ENCODE results near the gene PNPLA2.

DNA sequence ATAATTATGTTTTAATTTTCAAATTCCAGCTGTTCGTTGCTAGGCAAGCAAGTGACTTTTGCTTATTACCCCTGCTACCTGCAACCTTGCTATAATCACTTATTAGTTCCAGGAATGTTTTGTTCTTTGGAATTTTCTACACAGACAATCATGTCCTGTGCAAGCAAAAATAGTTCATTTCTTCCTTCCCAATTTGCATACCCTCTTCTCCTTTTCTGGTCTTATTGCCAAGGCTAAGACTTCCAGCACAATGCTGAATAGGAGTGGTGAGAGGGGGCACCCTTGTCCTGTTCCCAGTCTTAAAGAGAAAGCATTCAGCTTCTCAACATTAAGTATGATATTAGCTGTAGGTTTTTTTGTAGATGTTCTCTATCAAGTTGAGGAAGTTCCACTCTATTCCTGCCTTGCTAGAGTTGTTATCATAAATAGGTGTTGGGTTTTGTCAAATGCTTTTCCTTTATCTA lies 3.4 kb upstream of the NLRP6 start:
- PRO-cap, result no peak
- RAMPAGE, long total RNA, 4 experiments, result no peak in any of the 4 experiments

DNA sequence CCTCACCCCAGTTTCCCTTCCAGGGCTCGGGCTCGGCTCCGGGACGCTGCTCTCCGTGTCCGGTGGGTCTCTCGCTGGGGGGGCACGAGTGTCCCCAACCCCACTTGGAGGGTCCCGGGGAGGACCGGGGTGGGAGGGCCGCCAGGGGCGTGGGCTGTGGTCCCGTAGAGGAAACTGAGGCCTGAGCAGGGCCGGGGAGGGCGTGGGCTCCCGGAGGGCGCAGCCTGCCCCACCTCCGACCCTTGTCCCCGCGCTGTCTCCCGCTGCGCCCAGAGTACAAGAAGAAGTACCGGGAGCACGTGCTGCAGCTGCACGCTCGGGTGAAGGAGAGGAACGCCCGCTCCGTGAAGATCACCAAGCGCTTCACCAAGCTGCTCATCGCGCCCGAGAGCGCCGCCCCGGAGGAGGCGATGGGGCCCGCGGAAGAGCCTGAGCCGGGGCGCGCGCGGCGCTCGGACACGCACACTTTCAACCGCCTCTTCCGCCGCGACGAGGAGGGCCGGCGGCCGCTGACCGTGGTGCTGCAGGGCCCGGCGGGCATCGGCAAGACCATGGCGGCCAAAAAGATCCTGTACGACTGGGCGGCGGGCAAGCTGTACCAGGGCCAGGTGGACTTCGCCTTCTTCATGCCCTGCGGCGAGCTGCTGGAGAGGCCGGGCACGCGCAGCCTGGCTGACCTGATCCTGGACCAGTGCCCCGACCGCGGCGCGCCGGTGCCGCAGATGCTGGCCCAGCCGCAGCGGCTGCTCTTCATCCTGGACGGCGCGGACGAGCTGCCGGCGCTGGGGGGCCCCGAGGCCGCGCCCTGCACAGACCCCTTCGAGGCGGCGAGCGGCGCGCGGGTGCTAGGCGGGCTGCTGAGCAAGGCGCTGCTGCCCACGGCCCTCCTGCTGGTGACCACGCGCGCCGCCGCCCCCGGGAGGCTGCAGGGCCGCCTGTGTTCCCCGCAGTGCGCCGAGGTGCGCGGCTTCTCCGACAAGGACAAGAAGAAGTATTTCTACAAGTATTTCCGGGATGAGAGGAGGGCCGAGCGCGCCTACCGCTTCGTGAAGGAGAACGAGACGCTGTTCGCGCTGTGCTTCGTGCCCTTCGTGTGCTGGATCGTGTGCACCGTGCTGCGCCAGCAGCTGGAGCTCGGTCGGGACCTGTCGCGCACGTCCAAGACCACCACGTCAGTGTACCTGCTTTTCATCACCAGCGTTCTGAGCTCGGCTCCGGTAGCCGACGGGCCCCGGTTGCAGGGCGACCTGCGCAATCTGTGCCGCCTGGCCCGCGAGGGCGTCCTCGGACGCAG lies 2.1 kb downstream of the NLRP6 start:
- PRO-cap, result bidirectional peak, plus-strand start at position 307 of the sequence, minus-strand start at position 259 of the sequence
- RAMPAGE, long total RNA, 4 experiments, result no peak in any of the 4 experiments

- PRO-cap, result no peak
- RAMPAGE, long total RNA, 4 experiments, result no peak in any of the 4 experiments
Measured at GRCh38 chr11:342218-342868, 21.7 kb upstream of the IFITM3 start.

DNA sequence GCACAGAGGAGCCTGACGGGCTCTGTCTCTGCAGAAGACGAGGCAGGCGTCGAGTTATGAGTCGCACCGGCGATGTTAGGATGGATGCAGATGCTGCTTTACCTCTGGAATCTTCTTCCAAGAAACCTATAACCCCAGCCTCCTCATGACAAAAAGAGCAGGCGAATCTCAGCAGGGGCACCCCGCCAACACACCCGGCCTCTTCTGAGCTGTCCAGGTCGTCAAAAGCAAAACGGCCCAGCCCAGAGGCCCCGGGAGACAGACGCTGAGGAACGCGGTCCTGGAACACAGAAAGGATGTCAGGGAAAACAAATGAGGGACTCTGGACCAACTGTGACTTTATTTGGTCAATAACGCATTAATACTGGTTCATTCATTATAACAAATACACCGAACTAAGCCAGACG lies 10.9 kb upstream of the B4GALNT4 start:
- PRO-cap, result no peak
- RAMPAGE, long total RNA, 4 experiments, result no peak in any of the 4 experiments

DNA sequence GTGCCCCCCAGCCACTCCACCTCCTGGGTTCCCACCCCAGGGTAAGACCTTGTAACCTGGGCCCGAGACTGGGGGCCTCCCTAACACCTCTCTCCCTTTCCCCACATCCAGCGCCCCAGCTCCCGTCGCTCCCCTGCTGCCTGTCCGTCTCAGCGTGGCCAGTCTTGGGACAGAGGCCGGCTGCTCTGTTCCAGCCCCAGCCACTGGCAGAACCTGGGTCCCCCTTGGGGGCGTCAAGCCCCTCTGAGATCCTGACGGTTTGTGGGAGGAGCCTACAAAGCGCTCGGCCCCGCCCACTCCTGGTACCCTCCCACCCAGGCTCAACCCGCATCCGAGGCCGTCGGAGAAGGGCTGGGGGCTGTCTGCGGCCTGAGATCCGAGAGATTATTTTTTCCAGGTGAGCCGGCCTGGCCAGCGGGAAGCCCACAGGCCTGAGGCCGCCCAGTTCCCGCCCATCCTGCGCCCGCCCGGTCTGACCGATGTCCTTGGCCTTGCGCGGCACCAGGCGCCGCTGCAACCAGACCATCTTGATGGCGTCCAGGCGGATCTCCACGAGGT lies 5.3 kb upstream of the SIGIRR start:
- PRO-cap, result no peak
- RAMPAGE, long total RNA, 4 experiments, result no peak in any of the 4 experiments

GRCh38 chr11:503015-503942 lies 3.8 kb downstream of the RNH1 start:
- PRO-cap, result unidirectional peak, plus-strand start at chr11:503625
- RAMPAGE, long total RNA, 4 experiments, result no peak in any of the 4 experiments

- PRO-cap, result no peak
- RAMPAGE, long total RNA, 4 experiments, result no peak in any of the 4 experiments
Measured at GRCh38 chr11:514597-515011, 7.6 kb upstream of the RNH1 start.

DNA sequence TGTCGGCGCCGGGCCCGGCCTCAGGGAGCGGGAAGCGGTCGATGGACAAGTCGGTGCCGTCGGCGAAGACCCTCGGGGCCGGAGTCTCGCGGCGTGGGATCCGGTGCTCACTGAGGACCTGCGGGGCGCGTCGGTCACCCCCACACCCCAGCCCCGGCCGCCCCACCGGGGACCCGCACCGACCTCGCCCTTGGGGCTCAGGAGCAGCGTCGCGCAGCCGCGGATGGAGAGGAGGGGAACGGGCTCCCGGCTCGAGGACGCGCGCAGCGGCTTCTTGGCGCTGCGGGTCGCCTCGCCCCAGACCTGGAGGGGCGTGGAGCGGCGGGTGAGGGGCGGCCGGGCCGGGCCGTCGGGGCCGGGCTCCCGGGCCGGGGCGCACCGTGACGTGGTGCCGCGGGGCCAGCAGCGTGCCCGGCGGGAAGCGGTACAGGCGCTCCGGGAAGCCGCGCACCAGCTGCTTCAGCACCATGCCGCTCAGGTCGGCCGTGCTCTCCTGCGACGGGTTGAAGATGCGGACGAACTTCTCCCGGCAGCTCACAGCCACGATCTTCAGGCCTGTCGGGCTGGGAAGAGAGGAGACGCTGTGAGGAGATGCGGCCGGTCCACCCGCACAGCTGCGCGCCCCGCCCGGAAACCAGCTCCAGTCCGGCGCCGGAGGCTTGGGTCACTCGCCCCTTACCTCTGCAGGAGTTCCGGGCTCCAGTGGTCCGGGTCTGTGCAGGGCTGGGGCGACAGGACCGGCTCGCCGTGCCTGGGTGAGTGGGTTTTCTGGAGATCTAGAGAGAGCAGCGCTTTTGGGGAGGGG lies 4.5 kb downstream of the LMNTD2 start:
- PRO-cap, result no peak
- RAMPAGE, long total RNA, 4 experiments, result no peak in any of the 4 experiments

- PRO-cap, result unidirectional peak, minus-strand start at chr11:569465
- RAMPAGE, long total RNA, 4 experiments, result no peak in any of the 4 experiments
Measured at GRCh38 chr11:569106-569968, 6.9 kb upstream of the PHRF1 start.

DNA sequence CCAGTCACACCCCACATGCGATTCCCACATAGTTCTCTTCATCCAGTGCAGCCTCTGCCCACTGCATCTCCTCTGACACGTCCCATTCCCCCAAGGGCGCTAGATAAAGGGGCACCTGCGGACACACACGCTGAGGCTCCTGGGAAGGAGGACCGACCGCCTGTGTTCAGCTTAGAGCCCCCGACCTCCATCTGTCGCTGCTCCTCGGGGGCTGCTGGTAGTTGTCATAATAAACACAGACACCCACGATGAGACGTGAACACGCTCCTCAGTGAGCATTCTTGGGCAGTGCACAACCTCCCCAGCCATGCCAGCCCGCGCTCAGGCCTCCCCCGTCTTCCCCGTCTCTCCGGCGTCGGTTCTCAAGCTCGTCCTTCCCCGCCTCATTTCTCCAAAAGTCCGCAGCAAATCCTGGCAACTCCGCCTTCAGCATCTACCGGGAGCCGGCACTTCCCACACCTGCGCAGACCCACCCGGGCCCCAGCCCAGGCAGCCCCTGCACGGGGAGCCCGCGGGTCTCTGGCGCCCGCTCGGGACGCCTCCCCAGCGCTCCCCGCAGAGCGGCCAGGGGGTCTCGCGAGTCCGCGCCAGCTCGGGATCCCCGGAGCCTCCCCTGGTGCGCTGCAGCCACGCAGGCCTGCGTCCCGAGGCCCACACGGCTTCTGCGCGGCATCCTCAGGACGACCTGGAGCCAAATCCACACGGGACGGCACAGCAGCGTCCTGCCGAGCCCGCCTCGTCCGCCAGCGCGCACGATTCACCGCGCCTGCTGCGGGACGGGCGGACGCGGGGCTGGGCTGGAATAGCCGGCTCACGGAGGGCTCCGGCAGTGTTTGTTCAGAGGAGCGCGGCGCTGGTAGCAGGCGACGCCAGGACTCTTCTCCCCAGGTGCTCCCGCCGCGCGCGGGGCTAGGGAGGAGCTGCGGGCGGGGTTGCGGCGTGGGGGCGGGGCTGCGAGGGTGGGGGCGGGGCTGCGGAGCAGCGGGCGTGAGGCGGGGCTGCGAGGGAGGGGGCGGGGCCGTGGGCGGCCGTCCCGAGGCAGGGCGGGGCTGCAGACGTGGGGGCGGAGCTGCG lies 969 bp upstream of the PHRF1 start:
- PRO-cap, result bidirectional peak, plus-strand start outside the sequence, minus-strand start at position 883 of the sequence
- RAMPAGE, long total RNA, 4 experiments, result no peak in any of the 4 experiments

DNA sequence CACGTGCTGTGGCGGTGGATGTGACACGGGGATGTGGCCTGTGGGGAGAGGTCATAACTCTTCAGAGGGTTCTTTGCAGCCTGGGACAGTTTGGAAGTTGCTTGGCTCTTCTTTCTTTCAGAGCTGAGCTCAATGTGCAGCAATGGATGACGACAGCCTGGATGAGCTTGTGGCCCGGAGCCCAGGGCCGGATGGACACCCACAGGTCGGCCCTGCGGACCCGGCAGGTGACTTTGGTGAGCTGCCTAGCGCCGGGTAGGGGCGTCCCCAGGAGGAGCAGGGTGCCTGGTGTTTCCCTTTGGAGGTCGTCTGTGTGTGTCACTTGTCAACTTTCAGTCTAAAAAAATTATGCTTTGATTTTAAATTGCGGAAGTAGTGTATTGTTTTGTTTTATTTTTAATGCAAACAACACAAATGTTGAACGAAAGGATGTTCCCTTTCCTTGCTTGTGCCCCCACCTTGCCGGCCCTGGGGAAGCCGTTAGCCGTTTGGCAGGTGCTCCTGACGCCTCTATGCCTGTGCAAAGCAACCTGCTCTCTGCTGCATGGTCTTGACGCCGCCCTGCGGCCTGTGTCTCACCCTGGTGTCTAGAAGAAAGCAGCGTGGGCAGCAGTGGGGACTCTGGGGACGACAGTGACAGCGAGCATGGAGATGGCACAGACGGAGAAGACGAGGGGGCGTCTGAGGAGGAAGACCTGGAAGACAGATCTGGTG lies 5.3 kb downstream of the PHRF1 start:
- PRO-cap, result no peak
- RAMPAGE, long total RNA, 4 experiments, result no peak in any of the 4 experiments

DNA sequence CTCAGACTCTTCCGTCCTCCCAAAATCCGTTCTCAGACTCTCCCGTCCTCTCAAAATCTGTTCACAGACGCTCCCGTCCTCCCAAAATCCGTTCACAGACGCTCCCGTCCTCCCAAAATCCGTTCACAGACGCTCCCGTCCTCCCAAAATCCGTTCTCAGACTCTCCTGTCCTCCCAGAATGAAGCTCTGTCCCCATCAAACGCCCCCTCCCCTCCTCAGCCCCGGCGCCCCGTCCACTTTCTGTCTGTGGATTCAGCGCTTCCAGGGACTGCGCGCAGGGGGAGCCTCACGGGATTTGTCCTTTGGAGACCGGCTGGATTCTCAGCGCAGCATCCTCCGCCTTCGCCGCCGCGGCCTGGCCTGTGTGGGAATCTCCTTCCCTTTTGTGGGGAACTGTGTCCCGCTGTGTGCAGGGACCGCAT lies 930 bp upstream of the SCT start:
- PRO-cap, result no peak
- RAMPAGE, long total RNA, 4 experiments, result no peak in any of the 4 experiments

DNA sequence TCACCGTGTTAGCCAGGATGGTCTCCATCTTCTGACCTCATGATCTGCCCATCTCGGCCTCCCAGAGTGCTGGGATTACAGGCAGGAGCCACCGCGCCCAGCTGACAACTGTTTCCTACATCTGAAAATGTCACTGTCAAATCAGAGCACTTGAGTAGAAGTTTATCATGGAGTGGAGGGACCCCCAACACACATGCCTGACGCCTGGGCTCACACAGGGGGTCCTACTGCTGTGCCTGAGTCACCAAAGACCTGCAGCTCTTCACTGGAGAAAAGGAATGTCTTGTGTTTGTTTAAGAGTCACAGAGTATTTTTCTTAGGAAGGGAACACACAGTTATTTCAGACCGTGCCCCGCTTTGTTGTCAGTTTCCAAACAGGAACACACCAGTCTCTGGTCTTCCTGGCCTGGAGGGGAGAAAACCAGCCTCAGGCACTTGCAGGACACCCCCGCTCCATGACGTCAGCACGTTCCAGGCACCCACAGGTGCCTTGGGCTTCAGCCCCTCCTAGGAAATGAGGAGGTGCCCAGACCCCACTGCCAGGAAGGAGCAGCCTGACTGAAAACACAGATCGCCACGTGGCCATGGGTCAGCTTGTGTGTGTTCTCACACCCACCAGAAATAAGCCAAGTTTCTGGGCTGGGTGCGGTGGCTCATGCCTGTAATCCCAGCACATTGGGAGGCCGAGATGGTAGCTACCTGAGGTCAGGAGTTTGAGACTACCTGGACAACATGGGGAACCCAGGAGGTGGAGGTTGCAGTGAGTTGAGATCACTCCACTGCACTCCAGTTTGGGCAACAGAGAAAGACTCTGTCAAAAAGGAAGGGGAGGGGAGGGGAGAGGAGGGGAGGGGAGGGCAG lies 5.4 kb downstream of the DEAF1 start:
- PRO-cap, result no peak
- RAMPAGE, long total RNA, 4 experiments, result no peak in any of the 4 experiments

GRCh38 chr11:720323-721630 lies 14.7 kb downstream of the EPS8L2 start:
- PRO-cap, result no peak
- RAMPAGE, long total RNA, 4 experiments, result start-site peak on the plus strand in 1 of 4 experiments, at chr11:720648-721340 at its widest, 85 to 227 reads per replicate

- PRO-cap, result no peak
- RAMPAGE, long total RNA, 4 experiments, result no peak in any of the 4 experiments
Measured at GRCh38 chr11:763985-764200, 13.4 kb downstream of the GATD1 start.

DNA sequence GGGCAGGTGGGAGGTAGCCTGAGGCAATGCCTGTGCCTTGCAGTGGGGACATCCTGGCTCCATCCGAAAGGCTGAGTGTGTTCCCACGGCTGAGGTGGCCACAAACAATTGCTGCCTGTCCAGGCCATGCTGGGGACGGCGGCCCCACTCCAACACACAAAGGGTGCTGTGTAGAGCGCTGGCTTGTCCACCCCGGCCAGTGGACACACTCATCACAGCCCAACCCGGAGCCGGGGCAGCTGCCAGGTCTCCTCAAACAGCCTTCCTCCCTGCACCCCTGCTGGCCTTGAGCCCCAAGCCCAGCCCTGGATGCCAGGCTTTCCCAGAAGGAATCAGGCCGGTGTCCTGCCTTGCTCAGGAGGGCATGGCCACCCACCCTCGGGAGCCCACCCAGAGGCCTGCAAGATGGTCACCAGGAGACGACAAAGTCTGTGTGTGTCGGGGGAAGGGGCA lies 4.3 kb downstream of the GATD1 start:
- PRO-cap, result no peak
- RAMPAGE, long total RNA, 4 experiments, result no peak in any of the 4 experiments

DNA sequence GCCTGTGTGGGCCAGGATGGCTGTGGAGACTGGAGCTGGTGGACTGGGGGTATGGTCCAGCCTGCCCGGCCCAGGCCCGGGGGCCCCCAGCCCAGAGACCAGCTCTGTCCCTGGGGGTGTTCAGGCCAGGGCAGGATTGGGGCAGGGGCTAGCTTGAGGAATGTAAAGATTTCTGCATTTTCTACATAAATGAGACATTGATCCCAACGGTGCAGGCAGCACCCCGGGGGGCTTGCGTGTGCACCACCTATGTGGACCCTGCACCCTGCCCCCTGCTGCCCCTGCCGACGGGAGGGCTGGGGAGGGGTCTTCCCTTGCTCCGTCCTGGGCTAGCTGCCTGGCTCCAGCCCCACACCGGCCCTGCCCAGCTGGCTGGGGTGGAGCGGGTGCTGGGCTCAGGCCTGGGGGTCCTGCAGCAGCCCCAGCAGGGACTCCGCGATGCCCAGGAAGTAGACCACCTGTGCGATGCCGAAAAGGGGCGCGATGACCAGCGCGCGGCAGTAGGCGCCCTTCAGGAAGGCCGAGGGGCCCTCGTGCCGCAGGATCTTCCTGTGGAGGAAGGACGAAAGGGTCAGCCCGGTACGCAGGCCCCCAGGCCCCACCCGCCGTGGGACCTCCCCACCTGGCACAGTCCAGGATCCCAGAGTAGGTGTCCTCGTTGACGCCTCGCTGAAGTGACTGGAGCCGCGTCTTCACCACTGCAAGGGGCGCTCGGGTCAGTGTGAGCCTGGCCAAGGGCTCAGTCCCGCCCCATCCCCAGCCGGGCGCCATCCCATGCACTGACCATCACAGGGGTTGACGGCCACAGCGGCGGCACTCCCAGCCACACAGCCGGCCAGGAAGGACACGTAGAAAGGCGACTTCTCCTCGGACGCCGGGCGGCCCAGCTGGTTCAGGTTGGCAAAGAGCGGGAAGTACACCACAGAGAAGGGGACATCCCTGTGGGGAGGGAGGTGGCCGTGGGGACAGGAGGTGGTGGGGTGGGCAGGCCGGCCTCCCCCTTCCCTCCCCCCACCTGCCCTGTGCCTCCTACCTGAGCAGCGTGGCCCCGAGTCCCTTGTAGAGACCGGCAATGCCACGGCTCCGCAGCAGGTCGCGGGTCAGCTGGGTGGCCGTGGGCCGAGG lies 2.0 kb upstream of the CEND1 start:
- PRO-cap, result no peak
- RAMPAGE, long total RNA, 4 experiments, result no peak in any of the 4 experiments

- PRO-cap, result no peak
- RAMPAGE, long total RNA, 4 experiments, result start-site peak on the plus strand in 1 of 4 experiments, at chr11:812537-812564 at its widest, 52 reads per replicate
Measured at GRCh38 chr11:812370-813152, 2.8 kb downstream of the RPLP2 start.

DNA sequence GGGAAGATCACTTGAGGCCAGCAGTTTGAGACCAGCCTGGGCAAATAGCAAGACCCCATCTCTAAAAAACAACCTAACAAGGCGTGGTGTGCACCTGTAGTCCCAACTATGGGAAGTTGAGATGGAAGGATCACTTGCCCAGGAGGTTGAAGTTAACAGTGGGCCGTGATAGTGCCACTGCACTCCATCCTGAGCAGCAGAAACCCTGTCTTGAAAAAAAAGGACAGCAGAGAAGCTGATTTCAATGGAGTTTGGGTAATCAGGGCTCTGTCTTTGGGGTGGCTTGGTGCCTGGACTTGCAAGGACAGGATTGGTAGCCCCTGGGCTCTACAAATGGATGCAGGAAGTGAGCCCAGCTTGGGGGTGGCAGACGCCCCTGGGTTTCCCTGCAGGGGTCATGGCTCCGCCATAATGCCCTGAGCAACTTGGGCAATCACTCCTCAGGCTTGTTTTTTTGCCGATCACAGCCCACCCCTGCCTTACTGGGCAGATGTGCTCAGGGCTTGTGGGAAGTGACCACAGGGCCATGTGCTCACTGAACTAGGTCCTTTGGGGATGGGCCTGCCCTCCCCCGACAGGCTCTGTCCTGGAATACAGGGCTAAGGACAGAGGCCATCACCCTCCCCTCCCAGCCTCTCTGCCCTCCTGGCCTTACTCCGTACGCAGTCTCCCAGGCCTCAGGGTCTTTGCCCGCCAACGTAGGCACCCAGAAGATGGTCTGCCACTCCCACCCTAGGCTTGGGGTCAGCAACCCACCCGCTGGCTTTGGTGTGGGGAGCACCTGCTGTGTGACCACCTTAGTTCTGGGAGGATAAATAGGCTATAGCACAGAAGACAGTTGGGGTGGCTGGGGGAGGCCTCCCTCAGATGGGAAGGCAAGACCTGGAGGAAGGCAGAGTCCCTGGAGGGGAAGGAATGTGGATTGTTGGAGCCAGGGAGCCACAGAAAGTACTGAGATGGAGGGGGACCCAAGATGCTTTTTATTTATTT lies 3.7 kb downstream of the RPLP2 start:
- PRO-cap, result no peak
- RAMPAGE, long total RNA, 4 experiments, result no peak in any of the 4 experiments

DNA sequence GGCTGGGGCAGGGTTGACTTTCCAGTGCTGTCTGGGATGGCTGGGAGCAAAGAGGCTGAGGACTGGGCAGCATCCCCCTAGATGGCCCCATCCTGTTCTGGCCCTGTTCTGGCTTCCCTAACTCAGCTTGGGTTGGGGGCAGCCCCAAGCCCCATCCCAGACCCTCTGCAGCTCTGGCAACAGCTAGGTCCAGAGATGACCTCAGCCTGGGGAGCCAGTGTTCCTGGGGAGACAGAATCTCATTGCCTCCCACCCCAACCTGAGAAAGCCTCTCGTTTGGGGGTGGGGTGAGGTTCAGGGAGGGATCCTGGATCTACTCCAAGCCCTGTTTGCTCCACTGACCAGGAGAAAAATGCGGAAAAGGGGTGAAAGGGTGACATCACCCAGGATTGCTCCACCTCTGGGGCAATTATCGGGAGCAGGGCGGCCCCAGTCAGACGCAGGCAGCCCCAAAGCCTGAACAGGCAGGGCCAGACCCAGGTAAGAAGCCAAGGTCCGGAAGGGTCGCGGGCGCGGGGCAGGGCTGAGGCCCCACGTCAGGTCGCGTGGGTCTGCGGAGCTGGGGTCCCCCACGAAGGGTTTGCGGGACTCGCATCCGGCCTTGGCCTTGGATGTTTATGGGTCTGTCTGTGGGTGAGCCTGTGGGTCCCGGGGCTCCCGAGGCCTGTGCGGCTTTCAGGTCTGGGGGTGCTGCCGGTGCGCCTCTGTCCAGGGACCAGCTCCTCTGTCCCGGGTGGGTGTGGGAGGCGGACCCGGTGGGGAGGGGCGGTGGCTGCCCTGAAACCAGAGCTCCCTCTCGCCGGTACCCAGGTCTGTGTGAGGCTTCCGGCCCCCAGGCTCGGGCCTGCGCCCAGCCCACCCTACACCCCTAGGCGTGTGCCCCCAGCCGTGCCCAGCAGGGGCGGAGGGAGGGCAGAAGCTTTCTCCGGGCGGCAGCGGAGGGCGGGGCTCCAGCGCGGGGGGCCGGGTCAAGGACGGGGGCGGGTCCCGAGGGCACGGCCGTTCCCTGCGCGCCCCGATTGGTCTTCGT lies at the start of gene PNPLA2:
Gene PNPLA2 (plus strand): TSS at position 436 of the 1,030 bp plus-strand sequence.
- PRO-cap, result bidirectional peak, plus-strand start at position 408 of the sequence, minus-strand start at position 343 of the sequence; bidirectional peak, plus-strand start outside the sequence, minus-strand start at position 937 of the sequence
- RAMPAGE, long total RNA, 4 experiments, result start-site peak on the plus strand in 2 of 4 experiments, centred at positions 437 to 450 of the sequence, 123 to 125 reads per replicate